Cardiac septum (tissue), 1 donor: ENCODE measurements around a stretch of chr4.

GRCh38 chr4:1008887-1009362 lies 2.5 kb upstream of the FGFRL1 start:
- PRO-cap, result no peak

DNA sequence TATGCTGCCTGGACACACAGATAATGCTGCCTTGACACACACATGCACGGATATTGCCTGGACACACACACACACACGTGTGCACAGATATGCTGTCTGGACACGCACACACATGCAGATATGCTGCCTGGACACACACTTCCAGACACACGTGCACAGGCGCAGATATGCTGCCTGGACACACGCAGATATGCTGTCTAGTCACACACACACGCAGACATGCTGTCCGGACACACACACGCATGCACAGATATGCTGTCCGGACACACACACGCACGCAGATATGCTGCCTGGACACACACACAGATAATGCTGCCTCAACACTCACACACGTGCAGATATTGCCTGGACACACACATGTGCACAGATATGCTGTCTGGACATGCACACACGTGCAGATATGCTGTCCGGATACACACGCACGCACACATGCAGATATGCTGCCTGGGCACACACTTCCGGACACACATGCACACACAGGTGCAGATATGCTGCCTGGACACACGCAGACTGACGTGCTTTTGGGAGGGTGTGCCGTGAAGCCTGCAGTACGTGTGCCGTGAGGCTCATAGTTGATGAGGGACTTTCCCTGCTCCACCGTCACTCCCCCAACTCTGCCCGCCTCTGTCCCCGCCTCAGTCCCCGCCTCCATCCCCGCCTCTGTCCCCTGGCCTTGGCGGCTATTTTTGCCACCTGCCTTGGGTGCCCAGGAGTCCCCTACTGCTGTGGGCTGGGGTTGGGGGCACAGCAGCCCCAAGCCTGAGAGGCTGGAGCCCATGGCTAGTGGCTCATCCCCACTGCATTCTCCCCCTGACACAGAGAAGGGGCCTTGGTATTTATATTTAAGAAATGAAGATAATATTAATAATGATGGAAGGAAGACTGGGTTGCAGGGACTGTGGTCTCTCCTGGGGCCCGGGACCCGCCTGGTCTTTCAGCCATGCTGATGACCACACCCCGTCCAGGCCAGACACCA lies 14.7 kb downstream of the FGFRL1 start:
- PRO-cap, result no peak

DNA sequence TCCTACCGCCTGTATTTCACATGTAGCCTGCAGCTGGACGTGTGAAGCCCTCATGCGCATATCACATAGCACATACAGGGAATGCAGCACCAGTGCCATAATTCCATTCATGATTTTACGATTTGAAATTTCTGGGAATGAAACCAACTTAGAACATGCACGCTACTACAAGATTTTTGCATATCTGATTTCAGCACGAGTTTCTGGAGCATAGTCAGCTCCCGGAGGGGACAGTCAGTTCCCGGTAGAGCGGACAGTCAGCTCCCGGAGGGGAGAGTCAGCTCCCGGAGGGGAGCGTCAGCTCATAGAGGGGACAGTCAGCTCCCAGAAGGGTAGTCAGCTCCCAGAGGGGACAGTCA lies 41.8 kb downstream of the FGFRL1 start:
- PRO-cap, result no peak

GRCh38 chr4:1143715-1144942 lies 28.3 kb downstream of the SPON2 start:
- PRO-cap, result no peak

DNA sequence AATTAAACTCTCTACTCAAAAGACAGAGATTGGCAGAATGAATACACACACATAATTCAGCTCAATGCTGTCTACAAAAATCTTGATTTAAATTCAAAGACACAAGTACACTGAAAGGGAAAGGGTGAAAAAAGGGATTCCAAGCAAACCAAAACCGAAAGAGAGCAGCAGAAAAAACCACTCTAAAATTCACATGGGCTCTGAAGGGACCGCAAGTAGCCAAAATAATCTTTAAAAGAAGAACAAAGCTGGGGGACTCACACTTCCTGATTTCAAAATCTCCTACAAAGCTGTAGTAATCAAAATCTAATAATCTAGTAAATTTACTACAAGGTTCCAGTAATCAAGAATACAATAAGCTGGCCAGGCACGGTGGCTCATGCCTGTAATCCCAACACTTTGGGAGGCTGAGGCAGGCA lies 11.9 kb upstream of the SPON2 start:
- PRO-cap, result no peak

GRCh38 chr4:1187201-1187490 lies 14.8 kb upstream of the SPON2 start:
- PRO-cap, result no peak

DNA sequence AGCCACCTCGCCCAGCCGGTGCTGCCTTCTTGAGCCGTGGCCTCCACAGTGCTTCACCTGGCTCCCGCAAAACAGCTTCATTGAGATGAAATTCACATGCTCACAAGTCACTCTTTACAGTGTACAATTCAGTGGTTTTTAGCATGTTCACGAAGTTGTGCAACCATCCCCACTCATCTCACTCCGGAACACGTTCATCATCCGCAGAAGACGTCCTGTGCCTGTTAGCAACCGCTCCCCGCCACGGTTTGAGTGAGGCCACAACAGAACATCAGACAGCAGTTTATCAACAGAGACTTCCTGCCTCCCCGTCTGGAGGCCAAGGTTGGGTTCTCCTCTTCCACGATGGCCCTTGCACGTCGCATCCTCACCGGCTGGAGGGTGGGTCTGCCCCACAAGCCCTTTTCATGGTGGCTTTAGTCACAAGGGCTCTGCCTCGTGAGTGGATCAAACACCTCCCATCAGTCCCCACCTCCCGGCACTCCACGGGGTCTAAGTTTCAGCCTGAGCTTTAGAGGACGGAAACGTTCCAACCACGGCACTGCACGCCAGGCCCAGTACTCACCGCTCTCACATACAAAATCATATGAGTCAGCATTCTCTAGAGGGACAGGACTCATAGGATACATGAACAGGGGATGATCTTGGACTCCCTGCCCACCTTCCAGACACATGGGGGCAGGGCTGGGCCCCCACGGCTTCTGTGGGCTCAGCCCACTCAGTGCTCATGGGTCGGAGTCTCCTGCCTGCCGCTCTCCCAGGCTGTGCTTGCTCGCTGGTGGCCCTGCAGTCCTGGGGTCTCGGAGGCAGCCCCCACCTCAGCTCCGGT lies 29.7 kb upstream of the SPON2 start:
- PRO-cap, result no peak

GRCh38 chr4:1208245-1209050 lies 36.1 kb upstream of the SPON2 start:
- PRO-cap, result no peak

DNA sequence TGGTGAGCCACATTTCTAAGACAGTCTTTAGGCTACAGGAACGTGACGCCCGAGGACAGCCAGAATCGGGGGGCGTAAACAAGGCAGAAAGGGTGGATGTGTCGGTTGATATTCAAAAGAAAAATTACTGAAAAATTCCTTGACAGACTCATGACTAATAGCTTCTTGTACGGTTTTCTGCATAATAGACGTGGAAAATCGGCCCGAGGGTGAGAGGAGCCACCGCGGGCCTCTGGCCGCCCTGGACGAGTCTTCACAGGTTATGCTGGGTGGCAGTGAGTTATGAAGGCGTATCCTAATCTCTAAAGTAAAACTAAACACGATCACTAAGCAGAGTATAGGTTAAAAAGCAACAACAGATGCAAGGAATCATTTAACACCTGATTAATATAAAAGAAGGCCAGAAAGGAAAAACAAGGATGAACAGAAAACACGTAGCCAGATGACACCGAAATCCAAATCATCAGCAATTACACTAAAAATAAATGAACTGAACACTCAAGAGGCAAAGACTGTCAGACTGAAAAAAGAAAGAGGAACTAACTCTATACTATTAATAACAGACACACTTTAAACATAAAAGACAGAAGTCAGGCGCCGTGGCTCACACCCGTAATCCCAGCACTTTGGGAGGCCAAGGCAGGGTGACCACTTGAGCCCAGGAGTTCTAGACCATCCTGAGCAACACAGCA lies 30.3 kb downstream of the CTBP1 start:
- PRO-cap, result no peak

- PRO-cap, result no peak
Observed at GRCh38 chr4:1237853-1238487, 11.0 kb downstream of the CTBP1 start.

GRCh38 chr4:1242565-1243225 lies 6.2 kb downstream of the CTBP1 start:
- PRO-cap, result no peak

DNA sequence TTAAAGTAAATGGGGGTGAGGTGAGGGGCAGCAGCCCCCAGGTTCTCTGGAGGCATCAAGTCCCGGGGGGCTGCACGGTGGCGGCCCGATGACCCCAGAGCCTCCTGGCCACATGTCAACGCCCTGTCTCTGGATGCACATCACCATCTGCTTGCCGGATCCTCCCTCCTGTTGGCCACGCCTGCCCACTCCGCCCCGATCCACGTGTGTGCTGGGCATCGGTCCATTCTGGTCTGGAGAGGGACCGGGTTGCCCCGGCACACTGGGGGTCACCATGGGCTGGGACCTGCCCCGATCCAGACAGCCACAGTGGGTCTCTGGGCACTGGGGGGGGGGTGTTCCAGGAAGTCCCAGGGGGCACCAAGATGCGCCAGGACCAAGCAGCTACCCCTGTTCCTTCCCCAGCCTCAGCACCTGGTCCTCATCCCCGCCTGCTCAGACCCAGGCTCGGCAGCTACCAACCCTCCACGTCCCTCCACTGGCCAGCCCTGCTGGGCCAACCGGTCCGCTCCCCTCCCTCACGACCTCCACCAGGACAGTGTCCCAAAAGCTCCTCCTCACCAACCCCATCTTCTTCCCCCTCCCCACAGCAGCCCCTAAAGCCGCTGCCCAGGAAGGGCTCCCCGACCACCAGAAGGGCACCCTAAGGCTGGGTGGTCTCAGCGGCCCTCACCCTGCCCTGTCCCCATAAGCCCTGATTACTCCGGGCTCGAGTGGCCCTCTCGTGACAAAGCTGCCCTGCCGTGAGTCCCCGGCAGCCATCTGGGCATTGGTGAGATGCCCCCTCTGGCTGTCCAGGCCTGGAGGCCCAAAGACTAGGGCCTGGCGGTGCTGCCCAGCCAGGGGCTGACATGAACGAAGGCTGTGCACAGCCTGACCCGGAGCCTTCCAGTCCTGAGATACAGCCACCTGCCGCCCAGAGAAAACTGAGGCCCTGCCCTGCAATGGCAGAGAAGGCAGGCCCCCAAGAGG lies 4.6 kb downstream of the CTBP1 start:
- PRO-cap, result no peak

DNA sequence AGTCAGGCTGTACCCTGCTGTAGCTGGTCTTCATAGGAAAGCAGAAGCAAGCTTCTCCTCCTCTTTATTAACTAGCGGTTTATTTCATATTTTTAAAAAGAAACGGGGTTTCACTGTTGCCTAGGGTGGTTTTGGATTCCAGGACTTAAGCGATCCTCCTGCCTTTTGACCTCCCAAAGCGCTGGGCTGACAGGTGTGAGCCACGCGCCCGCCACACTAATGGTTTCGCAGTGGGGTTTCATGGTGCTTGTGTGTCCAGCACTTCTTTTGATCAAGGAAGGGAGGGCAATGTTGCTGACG lies 1.3 kb downstream of the MAEA start:
- PRO-cap, result no peak

DNA sequence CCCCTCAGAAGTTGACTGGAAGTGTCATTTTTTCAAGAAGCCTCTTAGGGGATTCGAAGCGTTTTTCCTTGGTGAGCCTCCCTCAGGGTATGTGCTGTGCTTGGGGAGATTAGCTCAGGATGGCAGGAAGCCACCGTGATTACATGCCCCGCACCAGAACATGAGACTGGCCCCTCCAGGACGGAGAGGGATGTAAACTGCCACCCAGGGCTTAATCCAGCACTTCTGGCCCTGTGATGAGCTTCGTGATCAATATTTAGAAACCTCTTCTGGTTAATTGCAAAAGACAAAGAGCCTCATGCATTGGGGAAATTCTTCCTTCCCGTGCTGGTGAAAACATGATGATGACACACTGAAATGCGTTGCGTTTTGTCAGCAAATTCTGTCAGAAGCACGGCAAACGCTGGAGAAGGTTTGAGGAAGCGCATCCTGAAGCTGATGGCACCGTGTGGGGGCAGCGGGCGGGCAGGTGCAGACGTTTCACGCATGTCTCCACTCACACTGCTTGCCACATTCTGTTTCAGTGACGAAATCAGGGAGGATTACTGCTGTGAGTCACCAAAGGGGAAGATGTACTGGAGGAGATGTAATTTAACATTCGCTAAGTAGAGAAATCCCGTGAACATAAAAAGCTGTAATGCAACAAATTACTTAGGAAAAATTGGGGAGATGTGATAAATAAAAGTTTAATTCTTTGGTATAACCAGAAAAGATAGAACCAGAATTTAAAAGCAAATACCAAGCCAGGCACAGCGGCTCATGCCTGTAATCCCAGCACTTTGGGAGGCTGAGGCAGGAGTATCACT lies 11.3 kb downstream of the MAEA start:
- PRO-cap, result no peak

DNA sequence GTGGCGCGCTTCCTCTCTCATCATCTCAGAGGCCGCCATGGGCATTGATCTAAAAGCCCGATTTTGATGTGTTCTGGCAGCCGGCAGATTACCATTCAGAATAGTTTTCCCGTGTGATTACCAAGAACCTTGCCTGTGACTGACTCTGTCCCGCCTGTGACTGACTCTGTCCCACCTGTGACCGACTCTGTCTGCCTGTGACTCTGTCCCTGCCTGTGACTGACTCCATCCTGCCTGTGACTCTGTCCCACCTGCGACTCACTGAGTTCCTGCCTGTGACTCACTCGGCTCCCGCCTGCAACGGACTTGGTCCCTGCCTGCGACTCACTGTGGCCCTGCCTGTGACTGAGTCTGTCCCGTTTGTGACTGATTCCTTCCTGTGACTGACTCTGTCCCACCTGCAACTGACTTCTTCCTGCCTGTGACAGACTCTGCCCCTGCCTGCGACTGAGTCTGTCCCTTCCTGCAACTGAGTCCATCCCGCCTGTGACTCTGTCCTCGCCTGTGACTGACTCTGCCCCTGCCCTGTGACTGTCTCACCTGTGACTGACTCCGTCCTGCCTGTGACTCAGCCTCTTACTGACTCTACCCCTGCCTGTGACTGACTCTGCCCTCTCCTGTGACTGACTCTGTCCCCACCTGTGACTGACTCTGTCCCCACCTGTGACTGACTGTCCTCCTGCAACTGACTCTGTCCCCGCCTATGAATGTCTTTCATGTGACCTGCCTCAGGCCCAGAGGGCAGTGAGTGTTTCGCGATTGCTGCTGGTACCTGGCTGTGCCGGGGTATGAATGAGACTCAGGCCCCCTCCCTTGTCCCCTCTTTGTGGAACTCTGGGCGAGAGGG lies 9.6 kb upstream of the UVSSA start:
- PRO-cap, result no peak

- PRO-cap, result no peak
Observed at GRCh38 chr4:1365250-1365577, 18.2 kb downstream of the UVSSA start.

GRCh38 chr4:1547684-1548058 lies 136.4 kb downstream of the FAM53A start:
- PRO-cap, result unidirectional peak, minus-strand start at chr4:1547958

- PRO-cap, result no peak
Observed at GRCh38 chr4:1556743-1557047, 127.4 kb downstream of the FAM53A start.

- PRO-cap, result no peak
Observed at GRCh38 chr4:1717954-1719232, 2.7 kb downstream of the TMEM129 start.

DNA sequence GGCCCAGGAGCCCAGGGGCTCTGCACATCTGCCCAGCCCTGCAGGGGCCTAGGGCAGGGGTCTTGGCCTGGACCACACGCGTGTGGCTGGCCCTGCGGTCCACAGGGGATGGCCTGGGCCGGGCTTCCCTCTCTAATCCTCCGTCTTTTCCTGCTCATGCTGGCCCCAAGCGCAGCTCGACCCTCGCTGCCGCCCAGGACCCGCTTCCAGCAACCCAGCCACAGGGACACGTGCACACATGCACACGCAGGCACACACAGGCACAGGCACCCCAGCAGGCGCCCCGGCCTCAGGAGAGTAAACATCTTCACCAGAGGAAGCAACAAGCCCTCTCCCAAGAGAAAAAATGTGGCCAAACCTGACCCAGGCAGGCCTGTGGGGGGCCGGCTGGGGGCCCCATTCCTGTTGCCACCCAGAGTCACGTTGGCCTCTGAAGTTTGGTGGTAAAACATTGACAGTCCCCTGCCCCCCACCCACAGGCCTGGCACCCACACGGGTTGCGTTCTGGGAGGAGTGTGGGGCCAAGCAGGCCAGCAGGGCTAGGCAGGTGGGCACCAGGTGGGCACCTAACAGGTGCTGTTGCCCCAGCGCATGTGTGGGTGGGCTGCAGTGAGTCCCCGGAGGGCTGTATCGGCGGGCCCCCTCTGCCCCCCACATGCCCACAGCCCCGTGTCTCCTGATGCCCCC lies 24.5 kb upstream of the FGFR3 start:
- PRO-cap, result no peak